Ureter (tissue), 1 donor: Measurements from ENCODE around the genes KIAA2012, CYP20A1 and ICOS.

- PRO-cap = no peak
Measured at GRCh38 chr2:201413965-201414476, 37.2 kb downstream of the TRAK2 start.

- PRO-cap = no peak
Measured at GRCh38 chr2:201433080-201433505, 18.2 kb downstream of the TRAK2 start.

GRCh38 chr2:201643798-201644692 is 742 bp upstream of the TMEM237 start:
- PRO-cap = unidirectional peak, minus-strand start at chr2:201644314

GRCh38 chr2:201790277-201790852 is 9.6 kb upstream of the ALS2 start:
- PRO-cap = no peak

DNA sequence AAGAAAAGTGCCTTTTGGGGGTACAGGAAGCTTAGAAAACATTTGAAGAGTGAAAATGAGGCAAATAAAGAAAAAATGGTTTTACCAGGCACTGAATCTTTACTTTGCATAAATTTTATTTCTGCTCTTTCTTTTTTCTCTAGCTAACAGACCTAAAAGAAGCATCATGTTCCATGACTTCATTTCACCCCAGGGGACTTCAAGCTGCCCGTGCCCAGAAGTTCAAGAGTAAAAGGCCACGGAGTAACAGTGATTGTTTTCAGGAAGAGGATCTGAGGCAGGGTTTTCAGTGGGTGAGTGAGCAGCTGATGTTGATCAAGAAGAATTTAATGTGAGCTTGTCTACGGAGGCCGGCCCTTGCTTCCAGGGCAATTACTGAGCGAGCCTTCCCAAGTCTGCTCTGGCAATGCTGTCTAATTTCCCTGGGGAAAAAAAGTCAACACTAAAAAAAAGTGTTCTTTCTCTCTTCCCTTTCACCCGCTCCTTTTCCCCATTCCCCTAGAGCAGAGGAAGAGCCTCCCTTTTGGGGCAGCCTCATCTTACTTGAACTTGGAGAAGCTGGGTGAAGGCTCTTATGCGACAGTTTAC is 1.1 kb downstream of the CDK15 start:
- PRO-cap = no peak

DNA sequence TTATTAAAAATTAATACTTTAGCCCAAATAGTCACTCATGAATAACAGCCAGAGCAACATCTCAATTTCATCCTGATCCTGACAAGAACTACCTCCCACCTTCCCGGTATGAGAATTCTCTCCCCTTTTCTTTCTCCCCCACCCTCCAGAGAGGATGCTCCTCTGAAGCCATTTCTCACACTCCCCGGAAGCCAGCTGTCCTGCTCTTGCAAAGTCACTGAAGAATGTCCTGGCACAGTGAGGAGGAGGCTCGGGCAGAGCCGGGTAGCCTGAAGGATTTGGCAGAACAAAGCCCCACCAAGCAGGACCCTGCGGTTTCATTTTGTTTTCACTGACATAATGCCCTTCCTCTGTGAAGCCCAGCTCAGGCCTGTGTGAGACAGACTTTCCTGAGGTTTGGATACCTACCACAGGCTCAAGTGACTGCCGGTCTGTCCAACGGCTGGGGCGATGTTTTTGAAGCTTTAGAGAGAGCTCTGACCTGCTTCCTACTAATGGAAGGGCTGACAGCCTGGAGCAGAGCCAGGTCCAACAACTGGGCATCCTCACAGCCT is 100.0 kb upstream of the FZD7 start:
- PRO-cap = no peak

GRCh38 chr2:201955504-201956048 is 78.1 kb upstream of the FZD7 start:
- PRO-cap = no peak

- PRO-cap = no peak
Measured at GRCh38 chr2:201964449-201965424, 68.9 kb upstream of the FZD7 start.

DNA sequence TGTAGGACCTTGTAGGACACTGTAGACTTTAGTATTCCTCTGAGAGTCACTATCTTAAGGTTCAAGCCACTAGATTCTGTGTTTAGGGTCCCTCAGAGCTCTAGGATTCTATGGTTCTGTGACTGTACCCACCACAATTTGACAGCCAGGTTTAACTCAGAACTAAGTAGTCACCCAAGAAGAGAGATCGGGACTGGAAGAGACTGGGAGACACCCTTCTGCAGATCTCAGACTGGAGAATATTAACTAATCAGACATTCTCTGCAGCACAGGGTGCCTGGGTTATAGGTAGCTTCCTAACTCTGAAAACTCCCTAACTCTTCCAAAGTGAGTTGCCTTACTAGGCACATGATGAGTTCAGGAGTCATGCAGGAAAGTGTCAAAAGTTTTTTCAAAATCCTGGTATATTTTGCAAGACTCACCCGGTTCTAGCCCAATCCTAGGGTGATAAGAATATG is 57.1 kb upstream of the FZD7 start:
- PRO-cap = no peak

DNA sequence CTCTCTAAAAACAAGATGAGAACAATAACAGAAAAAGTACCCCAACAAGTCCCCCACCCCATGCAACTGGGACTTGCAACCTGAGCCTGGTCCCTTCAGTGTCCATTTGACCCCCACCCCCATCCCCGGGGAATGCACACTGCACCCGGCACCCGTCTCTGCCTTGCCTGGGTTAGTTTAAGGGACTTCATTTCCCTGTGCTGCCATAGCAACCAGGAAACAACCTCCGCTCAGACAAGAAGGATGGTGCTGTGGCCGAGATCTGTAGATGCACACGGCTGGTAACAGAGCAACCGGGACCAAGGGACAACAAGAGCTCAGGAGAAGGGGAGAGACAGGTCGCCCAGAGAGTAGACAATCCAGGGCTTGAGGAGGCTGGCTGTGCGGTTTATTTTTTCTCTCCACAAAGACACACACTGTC is at the start of gene KIAA2012:
KIAA2012 (plus strand) TSS at position 233 of the 421 bp plus-strand sequence.
- PRO-cap = no peak

DNA sequence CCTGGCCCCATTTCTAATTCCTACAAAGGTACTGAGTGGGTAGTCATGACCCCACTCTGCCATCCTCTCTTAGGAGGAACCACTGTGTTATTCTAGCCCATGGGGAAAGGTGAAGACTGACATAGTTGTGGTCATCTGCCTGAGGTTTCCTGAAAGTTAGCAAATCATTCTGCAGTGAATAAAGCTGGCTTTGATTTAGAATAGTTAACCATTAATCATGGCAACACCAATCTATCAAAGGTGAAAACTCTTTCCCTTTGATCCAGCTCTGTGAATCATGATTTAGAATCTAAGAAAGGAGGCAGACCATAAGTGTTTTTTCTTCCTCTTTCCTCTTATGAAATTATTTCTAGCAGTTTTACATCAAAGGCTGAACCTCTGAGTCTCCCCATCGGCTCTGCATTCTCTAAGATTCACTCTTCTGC is 50.8 kb downstream of the SUMO1 start:
- PRO-cap = no peak

DNA sequence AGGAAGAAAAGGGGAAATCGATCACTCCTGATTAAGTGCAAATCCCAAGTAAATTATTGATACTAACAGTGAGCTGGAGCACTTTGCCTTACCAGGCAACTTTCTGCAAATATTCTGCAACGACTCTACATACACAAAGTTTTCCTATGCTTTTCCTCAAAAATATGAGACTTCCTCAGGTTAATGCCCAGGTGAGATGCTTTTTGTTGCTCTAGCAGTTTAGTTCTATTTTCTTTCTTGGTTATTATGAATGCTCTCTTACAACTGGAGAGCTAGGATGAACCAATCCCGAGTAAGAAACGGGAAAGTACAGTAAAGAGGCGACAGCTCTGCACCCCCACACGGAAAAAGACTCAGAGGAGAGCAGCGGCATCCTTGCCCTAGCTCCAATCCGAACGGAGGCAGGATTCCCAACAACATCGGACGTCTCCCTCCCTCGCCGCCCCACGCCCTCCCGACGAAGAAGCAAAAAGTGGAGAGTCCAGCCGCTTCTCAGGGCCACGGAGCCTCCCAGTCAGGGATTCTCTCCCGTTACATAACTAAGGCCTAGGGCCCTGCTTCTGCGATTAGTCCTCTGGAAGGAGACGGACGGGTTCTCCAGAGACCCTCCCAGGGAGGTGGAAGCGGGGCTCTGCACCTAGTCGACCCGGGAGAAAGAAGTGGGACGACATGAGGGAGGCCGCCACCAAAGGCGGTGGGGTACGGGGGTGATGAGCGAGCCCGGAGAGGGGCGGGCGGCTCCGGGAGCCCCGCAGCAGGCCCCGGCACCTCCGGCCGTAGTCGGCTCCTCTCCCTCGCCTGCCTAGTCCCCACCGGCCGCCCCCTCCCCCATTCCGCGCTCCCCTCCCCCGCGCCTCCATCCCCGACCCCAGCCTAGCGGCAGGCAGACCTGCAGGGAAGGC is 645 bp downstream of the SUMO1 start:
- PRO-cap = no peak

DNA sequence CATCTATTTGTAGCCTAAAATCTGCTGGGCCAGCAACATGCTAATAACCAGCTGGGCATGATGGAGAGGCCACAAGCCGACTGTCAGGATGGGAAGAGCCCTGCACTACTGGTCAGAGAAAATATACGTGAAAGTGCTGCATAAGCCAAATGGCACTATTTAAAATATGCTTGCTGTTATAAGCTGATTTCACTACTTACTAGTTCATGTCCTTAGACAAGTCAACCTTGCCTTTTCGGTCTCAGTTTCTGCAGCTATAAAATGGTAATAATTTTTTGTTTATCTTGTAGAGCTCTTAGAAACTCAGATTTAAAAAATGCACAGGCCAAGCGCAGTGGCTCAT is 46.5 kb downstream of the NOP58 start:
- PRO-cap = no peak

DNA sequence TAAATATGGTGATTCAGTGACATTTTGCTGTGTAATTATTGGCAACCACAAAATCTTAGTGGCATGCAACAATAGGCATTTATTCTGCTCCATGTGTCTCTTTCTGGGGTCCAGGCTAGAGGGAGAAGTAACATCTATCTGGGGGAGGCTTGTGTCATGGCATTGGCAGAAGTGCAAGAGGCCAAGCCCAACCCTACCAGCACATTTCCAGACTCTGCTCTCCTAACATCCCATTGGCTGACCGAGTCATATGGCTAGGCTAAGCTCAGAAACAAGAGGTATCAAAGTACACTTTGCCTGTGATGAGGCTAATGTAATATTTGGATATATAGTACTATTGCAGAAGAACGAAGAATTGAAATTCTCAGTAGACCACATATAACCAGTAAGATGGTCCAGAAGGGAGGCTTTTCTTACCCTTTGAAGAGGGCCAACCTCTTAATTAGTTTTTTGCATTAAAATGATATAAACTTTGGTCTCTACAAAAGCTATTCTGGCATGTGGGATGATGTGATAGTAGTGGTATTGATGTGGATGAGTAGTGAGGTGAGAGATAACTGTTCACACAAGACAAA is 5.2 kb downstream of the BMPR2 start:
- PRO-cap = no peak

DNA sequence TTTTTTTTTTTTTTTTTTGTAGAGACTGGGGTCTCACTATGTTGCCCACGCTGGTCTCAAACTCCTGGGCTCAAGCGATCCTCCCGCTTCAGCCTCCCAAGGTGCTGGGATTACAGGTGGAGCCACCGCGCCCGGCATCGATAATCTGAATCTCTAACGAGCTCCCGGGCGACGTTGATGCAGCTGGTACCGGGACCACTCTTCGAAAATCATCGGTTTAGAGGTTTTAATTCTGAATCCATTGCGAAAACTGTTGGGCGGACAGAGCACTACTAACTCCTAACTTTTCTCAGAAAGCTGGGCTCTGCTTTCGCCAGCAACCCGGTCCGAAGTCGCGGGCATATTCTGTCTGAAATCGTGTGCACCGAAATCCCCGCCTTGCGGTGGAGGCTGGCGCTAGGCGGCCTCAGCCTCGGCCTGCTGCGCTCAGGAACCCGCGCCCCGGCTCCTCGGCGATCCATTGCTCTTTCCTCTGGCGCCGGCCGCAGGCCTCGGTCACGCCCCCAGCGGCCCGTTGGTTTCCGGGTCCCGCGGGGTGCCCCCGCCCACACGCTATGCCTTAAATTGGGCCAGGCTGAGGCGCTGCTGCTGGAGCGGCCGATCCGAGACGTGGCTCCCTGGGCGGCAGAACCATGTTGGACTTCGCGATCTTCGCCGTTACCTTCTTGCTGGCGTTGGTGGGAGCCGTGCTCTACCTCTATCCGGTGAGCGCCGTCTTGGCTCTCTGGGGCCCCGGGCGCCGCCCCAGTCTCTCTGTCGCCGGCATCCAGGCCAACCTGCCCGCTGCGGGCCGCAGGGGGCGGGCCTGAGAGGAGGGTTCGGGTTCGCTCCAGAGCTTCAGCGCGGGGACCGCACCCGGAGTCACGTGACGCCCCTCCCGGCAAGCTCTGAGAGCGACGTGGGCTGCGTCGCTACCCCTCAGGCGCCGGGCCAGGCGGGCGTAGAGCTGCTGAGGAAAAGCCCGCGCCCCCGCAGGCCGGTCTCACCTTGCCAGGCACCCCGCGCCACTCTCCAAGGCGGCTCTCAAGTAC is at the start of gene CYP20A1:
CYP20A1 (plus strand) TSS at position 588 of the 1,031 bp plus-strand sequence.
- PRO-cap = bidirectional peak, plus-strand start at position 610 of the sequence, minus-strand start at position 462 of the sequence; bidirectional peak, plus-strand start at position 921 of the sequence, minus-strand start at position 807 of the sequence

DNA sequence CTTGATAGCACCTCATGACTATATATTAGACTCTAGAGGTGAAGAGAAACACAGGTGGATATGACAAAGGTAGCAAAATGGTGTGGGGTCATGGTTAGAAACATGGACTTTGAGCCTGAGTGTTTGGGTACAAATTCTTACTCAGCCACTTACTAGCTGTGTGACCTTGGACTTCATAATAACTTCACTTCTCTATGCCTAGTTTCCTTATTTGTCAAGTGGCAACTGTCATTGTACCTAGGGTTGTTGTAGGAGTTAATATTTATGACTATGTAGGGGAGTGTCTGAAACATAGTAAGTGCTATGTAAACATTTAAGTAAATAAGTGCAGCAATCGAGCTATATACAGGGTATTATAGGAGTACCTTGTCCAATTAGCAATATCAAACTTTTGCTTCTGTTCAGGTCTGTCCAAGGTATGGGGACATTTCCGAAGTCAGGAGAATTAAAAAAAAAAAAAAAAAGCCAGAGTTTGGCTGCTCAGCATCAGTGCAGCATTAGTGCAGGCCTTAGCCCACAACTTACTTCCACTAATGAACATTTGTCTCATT is 49.7 kb upstream of the RAPH1 start:
- PRO-cap = no peak

DNA sequence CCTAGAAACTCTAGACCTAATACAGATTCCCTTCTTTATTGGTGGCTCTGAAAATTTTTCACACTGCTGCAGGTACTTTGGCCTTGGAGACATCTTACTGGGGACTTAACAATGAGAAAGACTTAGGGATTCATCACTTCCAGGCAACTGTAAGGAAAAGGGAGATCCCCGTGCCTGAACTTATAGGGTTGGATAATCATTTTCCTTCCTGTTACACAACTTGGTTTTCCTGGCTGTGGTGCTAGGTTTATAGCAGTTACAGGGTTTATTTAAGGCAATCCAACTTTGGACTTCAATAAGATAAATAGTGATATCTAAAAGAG is 70.1 kb upstream of the RAPH1 start:
- PRO-cap = no peak

DNA sequence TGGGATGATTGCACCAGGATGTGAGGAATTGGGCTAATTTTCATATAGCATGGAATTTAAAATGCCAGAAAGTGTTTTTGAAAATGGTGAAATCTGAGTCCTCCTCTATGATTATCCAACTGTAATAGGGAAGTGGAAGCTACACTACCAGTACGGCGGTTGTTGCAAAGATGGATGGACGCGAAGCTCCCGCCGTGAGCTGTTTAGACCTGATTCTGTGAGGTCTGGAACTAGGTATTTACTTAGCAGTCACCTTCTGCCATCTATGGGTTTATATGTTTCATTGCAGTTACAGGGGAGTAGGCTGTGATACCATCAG is 52.4 kb upstream of the CTLA4 start:
- PRO-cap = no peak

DNA sequence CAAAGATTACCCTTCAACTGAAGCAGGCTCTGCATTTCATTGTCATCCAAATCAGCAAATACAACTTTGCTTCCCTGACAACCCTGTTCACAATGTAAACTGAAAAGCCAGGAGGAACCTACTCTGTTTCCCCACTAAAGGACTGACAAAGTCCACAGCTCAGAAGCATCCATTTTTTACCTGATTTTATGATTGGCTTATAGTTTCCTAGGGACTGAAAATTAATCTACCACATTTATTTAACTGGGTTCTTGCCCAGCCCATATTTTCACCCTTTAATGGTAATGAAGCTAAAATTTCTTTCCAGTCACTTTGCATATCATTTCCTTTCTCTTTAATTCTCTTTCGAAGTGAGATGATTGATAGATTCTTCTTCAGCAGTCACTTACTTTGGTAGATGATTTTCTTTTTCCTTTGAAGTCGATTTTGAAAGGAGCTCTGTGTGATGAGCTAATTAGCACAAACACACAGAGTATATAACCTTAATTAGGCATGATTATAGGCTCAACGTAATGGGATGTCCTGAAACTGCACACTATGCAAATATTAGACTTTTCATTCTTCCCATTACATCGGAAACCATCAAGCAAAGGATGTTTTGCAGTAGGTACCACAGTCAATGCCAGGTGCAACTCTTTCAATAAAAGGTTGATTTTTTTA is 6.5 kb upstream of the CTLA4 start:
- PRO-cap = no peak

- PRO-cap = no peak
Measured at GRCh38 chr2:203936452-203936960, at the start of gene ICOS. ICOS (plus strand) TSS chr2:203936763.